SJCRH30 (cell line): Measurements from ENCODE around the genes H2AC13 and OR2J3.

DNA sequence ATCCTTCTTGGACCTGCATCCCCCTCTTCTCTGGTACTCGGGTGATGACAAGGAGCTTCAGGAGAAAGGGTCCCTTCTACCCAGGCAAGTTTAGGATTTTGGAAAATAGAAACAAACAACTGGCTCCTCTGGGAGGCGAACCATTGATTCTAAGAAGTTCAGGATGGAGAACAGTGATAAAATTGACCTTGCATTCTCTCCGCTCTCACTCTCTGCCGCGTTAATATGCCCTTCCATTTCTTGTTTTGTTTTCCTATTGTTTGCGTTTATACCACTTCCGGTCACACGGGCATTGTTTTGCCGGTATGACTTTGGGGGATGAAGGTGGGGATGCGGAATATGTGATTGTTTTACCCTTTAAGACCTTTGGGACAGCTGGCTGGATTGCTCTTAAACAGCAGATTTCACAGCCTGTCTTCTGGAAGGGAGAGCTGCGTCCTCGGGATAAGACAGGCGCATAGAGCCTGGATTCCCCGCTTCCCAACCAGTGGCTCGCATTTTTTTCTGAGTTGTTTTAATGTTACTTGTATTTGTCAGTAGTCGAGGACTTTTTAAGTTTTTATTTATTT is 144.2 kb upstream of the ZNF184 start:
- RAMPAGE, long total RNA = no peak

DNA sequence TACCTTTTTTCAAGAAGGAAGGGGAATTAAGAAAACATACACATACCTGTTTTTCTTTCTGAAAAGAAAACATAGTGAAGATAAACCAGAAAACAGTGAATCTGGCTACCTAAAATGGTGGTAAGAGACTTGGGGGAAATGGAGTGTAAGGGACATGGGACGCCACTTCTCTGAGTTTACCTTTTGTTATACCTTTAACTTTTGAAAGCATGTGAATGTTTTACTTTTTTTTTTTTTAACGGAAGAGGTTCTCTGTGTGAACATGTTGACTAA is 28.9 kb downstream of the H2BC13 start:
- RAMPAGE, long total RNA = no peak

- RAMPAGE, long total RNA = no peak
These were observed at the start of gene H2AC13 for GRCh38 chr6:27808080-27808351. TSS of gene H2AC13 (plus strand) at chr6:27808173.

GRCh38 chr6:27824367-27825613 is 898 bp downstream of the H4C11 start:
- RAMPAGE, long total RNA = no peak

GRCh38 chr6:27825793-27826605 is 2.1 kb downstream of the H4C11 start:
- RAMPAGE, long total RNA = no peak

DNA sequence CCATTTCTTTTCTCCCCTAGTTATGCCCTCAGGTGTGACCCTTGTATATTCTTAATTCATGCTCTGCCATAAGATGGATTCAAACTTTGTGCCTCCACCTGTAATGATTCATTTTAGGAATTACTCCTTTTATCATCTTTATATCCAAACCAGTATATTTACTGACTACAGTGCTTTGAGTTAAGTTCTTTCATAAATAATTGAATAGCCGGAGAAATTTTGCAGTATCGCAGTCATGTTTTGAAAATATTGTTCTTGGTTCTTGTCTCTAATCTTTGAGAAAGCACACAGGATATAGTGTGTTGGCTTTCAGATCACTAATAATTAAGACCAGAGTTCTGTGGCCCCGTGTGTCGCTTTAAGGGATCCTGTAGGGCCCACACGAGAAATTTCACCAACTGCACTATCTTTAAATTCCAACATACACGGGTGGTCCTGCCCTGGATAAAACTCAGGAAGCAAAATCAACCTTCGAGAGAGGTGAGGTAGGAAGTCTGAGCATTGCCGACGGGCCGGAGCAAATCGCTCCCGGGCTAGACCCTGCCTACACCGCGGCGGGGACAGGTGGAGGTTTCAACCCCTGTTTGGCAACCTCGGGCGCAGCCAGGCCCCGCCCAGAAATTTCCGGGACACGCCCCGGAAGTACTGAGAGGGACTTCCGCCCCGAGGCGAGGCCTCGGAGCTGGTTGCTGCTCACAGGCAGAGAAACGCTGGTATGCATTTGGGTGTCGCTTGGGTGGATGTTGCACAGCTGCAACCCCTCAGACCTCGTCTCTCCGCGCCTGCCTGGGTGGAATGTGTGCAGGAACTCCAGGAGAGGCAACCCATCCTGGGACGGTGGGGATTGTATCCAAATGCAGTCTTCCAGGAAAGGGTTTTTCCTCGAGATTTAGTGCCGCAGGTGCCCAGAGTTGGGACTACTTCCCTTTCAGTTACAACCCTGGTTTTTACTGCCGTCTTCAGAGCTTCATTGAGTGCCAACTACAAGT is 19.7 kb downstream of the ZKSCAN8 start:
- RAMPAGE, long total RNA = no peak

GRCh38 chr6:28218414-28219437 is 6.3 kb upstream of the ZSCAN9 start:
- RAMPAGE, long total RNA = no peak

GRCh38 chr6:28323808-28324373 is 12.1 kb downstream of the ZSCAN31 start:
- RAMPAGE, long total RNA = no peak

- RAMPAGE, long total RNA = no peak
These were observed 61.2 kb upstream of the SCAND3 start for GRCh38 chr6:28647918-28649070.

- RAMPAGE, long total RNA = no peak
These were observed 71.2 kb upstream of the SCAND3 start for GRCh38 chr6:28658050-28659015.

DNA sequence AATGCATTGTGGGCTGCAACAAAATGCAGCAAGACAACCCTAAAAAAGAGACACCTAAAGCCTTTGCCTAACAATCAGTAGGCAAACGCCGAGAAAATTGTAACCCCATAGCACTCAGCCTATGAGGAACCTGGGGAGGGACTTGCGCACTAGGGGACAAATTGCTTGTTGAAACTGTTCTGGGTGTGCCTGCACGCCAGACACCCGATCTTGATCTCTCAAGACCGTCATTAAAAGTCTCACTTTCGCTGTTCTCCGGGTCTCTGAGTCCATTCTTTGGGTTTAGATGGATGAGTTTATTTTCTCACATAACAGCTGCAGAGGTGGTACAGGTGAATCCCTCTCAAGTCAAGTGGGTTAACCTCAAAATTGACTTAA is 146.9 kb downstream of the TRIM27 start:
- RAMPAGE, long total RNA = no peak

DNA sequence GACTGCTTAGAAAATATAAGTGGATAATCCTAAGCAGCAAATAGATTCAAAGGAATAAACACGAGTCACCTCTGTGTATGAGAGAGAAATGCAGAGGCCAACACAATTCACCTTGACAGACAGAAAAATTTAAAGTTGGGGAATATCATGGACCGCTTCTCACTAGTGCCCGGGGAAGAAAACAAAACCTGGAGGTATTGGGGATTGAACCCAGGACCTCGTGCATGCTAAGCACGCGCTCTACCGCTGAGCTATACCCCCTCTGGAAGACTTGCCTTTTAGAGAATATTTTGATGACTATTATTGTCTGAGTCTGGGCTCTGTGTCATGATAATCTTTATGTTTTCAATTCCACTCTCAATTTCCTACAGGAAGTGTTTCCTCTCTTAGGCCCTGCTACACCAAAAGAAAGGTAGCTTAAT is 111.9 kb downstream of the TRIM27 start:
- RAMPAGE, long total RNA = no peak

- RAMPAGE, long total RNA = no peak
These were observed 8.8 kb downstream of the TRIM27 start for GRCh38 chr6:28914940-28915507.

- RAMPAGE, long total RNA = no peak
These were observed 277 bp upstream of the TRIM27 start for GRCh38 chr6:28924201-28924322.

DNA sequence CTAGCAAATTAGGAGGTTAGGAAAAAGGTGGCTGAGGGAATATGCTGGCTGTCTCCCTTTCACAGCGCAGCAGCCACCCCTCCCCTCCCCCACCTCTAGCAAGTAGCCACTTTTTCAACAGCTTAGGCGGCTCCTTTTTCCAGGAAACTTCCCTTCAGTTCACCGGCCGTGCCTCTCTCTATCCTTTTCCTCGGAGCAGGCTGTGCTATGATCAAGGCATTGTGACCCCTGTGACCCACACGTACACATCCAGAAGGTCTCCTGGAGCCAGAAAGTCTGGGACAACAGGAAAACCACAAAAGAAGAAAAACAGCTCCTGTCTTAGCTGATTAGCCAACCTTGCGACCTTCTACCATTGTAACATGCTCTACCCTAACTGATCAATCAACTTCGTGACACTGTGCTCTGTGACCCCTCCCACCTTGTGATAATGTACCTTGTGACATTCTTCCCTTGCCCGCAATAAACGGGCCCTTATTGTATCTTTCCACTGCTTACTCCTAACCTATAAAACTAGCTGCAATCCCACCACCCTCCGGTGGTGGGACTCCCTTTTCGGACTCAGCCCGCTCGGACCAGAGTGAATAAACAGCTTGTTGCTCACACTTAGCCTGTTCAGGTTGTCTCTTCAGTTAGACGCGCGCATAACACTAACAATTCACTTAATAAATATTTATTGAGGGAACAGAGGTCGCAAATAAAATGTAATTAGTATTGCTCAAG is 24.2 kb downstream of the ZNF311 start:
- RAMPAGE, long total RNA = no peak

- RAMPAGE, long total RNA = no peak
These were observed at the start of gene OR2J3 for GRCh38 chr6:29107776-29108219. TSS of gene OR2J3 (plus strand) at chr6:29108058.

GRCh38 chr6:29497367-29497745 is 9.6 kb upstream of the MAS1L start:
- RAMPAGE, long total RNA = no peak

GRCh38 chr6:29641720-29642079 is 8.7 kb upstream of the GABBR1 start:
- RAMPAGE, long total RNA = no peak

- RAMPAGE, long total RNA = no peak
These were observed 3.7 kb downstream of the ZFP57 start for GRCh38 chr6:29677062-29677864.

DNA sequence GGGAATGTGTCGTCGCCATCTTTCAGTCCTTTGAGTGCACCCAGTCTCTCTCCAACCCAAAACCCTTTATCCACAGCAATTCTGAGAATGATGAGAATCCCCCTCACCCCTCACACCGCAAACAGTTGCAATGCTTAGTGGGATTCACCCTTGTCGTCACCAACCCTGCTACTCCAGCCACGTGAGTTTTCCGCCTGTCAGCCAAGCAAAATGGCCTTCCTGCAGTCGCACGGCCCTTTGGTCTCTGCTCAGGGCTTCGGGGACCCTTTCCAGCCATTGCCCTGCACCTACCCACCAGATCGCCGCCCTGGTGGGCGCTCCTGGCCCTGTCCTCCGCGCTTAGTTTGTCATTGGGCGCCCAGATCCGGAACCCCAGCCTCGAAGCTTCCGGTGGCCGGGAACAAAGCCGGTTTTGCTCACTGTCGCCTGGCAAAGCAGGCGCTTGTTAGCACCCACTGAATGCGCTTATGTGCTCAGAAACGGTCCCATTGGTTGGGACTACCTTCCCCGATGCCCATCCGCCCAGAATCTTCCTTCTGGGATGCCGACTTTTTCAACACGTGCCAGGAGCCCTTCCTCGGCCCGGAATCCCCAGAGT is 585 bp downstream of the ZFP57 start:
- RAMPAGE, long total RNA = no peak